B cell (primary cell): ENCODE measurements around a stretch of chr1.

DNA sequence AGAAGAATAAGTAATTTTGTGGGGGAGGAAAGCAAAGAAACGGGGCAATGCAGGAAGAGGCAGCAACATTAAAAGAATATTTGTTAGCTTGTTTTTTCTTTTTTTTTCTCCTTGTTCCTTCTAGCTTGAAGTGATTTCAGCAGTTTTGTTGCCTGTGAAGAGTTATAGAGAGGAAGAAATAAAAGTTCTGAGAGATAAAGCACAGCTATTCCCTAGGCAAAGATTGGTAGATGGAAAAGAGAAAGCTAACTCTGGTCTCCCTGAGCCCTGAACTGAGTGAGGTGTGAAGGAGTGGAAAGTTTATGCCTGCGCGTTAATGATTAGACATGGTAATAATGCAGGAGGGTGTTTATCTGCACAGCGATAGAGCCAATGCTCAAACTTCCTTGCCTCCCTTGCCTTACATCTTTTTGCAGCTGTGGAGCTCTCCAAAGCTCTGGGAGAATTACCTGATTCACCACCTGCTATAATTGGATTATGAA is 32.9 kb upstream of the CHRM3 start:
- PRO-cap, result no peak
- CAGE, long polyA plus RNA, result no peak

DNA sequence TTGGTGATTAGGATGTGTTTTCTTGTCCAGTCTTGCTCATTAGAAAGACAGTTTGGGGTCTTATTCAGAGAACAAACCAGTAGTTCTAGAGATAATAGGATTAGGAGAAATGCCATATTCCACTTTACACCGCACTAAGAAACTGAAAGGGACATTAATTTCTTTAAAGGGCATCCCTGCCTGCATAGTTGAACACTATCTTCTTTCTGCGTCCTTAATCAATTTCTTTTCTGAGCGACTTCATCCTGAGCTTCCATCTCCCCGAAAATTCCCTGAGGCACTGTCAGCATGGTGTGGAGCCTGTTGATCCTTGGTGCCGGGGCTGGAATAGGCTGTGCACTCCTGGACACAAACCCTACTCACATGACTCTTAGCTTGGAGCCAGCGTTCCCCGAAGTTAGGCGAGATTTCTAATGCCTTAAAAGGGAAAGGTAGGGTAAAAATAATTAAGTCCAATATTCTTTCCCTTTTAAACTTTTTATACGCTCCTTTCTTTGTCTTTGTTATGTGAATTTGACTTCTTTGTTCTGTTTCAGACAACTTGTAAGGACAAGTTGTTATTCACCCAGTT is 282.5 kb downstream of the CHRM3 start:
- PRO-cap, result no peak
- CAGE, long polyA plus RNA, result no peak

DNA sequence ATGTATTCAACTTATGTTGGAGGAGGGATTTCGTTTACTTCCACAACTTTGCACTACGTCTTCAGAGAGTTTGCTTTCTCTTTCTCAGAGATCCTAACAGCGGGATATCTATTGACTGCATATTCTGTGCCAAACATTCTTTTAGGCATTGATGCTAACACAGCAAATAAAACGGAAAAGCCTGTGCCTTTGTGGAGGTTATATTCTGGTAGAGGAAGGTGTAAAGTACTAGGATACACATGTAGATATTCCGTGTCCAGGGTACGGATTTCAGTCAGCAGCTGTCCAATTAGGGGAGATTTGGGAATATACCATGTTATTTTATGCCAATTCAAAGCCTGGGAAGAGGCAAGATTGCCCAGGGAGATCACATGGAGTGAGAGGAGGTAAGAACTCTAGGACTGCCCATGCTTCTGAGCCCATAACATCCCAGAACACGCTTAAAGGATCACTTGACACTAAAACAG is 303.2 kb downstream of the CHRM3 start:
- PRO-cap, result no peak
- CAGE, long polyA plus RNA, result no peak

DNA sequence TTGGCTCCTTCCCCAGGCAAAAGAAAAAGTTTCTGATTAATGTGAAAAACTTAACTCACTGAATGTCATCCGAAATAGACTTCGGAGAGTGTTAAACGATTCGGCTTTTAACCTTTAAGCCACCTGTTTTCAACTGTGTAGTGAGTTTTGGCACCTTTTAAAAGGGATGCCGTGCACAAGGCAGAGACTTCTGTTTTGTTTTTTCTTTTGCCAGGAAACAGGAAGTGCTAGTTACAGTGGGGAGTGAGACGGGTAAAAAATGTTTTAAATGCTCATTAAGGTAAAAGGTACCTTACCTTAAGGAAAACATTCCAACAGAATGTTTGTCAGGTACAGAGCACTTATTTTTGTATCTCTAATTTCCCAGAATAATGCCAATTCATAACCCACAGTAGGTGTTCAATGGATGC is 12.2 kb downstream of the CHML start:
- PRO-cap, result no peak
- CAGE, long polyA plus RNA, result no peak

DNA sequence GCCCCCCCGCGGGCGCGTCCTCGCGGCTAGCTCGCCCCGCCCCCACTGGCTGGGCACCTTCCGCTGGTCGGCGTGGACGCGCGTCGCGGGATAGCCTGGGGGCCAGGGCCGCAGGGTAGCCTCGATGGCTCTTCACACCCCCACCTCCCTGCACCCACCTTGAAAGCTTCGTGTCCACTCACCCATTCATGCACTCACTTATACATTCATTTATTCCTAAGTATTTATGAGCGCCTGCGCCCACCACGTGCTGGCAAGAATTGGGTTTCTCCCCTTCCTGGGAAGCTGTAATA is 280 bp upstream of the CHML start:
- PRO-cap, result bidirectional peak, plus-strand start at position 73 of the sequence, minus-strand start outside the sequence
- CAGE, long polyA plus RNA, result no peak

- PRO-cap, result no peak
- CAGE, long polyA plus RNA, result no peak
Measured at GRCh38 chr1:242098976-242099310, 100.0 kb upstream of the MAP1LC3C start.

DNA sequence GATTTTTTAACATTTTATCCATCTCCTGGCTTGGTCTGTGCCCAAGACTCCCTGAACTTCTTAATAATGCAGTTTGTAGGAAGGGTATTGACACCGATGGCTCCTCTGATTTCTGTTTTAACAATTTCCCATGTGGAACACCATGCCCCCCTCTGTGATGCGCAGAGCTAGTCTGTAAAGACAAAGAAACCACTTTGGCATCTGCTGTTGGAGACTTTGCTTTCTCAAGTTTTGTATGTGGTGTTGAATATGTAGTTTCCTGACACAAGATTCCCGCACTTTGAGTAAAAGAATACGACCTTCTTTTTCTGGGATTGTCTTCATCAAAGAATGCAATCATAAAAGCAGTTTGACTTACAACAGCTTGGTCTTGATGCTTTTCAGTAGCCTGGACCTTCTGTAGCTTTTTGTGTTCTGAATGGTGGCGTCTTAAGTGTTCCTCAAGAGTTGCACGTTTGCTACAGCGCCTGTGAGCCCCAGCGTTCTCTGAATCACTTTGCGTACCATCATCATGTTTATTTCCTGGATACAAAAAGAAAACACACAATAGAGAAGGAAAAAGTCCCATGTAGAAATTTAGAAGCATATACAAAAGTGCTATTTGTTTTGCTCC is 69.1 kb downstream of the CEP170 start:
- PRO-cap, result no peak
- CAGE, long polyA plus RNA, result no peak

GRCh38 chr1:243268619-243270018 is 13.3 kb downstream of the SDCCAG8 start:
- PRO-cap, result no peak
- CAGE, long polyA plus RNA, result no peak

DNA sequence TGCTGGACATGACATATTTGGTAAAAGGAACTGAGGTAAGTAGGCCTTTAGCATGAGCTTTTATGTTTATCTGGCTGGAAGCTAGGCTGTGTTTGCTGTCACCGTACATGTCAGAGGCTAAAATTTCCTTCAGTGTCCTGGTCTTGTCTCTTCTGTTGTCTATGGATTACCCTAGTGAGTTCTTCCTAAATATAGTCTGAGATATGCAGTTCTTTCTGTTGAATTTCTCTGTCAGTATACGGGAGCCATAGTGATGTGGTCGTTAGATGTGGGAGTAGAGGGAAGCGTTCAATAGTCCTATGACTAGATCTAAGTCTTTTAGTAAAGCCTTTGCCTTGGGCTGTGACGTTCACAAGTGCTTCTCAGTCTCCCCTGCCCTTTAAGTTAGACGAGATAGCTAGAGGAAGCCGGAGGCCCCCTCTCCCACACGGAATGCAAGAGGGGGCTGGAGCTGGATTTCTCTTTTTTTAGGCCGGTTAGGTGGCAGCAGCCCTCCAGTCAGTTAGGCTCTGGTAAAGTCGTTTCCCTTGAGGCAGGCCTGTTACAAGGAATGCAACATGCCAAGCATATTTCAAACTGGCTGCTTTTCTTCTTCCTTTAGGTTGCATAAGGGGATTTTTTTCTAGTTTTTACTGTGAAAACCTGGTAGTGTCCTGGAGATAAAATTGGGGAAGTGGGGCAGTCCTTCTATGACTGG is 28.5 kb downstream of the SDCCAG8 start:
- PRO-cap, result no peak
- CAGE, long polyA plus RNA, result no peak

DNA sequence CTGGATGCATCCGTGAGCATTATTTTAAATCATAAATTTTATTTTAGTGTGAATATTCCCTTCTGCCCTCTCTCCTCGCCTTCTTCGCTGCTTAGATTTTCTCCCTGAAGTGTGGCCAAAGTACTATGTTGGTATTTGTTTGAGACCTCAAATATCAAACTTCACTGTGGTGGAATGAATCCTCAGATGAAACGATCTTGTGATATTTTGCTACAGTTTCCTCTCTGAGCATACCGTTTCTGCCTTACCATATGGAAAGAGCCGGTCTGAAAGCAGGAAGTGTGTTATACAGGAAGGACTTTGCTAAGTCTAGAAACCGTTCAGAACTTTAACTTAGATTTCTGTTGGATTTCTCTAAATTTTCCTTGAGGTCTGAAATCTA is 30.5 kb downstream of the SDCCAG8 start:
- PRO-cap, result no peak
- CAGE, long polyA plus RNA, result no peak

GRCh38 chr1:243393106-243393592 is 137.3 kb downstream of the SDCCAG8 start:
- PRO-cap, result no peak
- CAGE, long polyA plus RNA, result no peak

DNA sequence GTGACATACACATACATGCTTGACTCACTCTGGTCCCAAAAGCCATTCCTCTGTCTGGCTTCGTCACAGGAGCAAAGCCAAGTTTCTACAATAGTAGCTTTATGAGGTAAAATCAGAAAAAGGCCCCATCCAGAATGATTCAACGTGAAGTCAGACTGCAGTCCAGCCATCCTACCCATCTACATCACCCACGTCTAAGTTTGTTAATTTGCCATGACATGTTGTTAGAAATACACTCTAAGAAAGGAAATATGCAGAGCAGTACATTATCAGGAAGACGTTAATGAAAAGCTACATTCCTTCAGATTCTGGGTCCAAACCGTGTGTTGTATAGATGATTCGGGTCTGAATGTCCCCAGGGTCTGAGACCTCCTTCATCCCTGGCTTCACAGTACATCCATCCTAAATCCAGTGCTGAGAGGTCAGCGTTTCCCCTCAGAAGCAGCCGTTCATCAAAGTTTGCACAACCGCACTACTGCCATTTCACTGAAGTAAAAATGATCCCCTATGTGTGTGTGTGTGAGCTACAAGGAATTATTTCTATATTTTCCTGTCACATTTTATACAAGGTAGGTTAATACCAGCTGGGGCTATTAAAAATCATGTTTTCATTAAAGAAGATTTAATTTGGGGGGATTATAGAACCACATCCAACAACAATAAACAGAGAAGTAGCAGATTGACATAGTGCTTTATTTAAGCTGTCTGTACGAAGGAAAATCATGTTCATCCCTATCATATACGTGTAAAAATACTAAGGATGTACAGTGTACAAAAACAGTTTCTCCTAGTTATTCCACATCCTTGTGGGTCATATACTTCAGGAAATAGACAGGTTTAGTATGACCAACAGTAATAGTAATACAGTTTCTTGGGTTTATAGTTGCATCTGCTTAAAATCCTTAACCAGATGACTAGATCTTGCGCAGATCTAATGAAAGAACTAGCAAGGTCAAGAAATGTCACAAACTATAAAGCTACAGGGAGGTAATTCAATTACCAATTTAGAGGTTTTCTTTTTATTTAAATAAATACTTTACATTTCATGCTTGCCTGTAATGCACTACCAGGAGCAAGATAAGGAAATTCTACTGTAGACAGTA is 245.6 kb downstream of the SDCCAG8 start:
- PRO-cap, result no peak
- CAGE, long polyA plus RNA, result no peak

GRCh38 chr1:243537611-243538053 is 281.8 kb downstream of the SDCCAG8 start:
- PRO-cap, result no peak
- CAGE, long polyA plus RNA, result no peak

DNA sequence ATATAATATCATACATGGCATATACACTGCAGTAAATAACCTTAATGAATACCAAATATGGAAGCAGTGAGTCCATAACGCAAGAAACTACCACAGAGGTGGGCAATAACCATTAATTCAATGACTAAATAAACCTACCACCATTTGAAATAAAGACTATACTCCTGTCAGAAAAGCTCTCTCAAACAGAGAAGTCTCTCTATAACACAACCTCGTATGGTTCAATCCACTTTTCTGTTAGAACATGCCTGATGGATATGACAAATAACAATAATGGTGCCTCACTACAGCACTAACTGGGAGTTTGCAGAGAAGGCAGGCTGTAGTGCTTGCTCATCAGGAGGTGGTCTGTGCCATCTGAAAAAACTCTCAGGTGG is 144.0 kb downstream of the AKT3 start:
- PRO-cap, result no peak
- CAGE, long polyA plus RNA, result no peak

- PRO-cap, result unidirectional peak, minus-strand start at chr1:244052211
- CAGE, long polyA plus RNA, result no peak
Measured at GRCh38 chr1:244052056-244052465, 978 bp downstream of the ZBTB18 start.

- PRO-cap, result no peak
- CAGE, long polyA plus RNA, result no peak
Measured at GRCh38 chr1:244089694-244090199, 38.7 kb downstream of the ZBTB18 start.

- PRO-cap, result no peak
- CAGE, long polyA plus RNA, result no peak
Measured at GRCh38 chr1:244154808-244155197, 103.7 kb downstream of the ZBTB18 start.

DNA sequence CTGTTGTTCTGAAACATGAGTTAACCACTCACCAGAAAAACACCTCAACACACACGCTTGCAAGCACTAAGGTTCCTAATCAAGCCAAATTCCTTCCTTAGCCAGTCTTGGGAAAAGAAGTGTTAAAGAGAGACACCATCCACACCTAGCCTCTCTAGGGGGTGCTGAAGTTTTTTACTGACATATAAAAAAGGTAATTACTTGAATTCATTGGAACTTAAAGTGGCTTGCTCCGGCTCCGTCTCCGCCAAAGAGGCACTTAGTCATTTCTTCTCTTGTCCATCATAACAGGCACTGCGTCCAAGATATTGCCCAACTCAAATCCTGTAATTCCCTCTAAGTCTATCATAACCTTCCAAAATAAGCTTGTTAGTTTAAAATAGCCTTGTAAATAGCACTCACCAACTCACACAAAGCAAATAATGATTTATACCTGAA is 141.0 kb upstream of the C1orf100 start:
- PRO-cap, result no peak
- CAGE, long polyA plus RNA, result no peak

DNA sequence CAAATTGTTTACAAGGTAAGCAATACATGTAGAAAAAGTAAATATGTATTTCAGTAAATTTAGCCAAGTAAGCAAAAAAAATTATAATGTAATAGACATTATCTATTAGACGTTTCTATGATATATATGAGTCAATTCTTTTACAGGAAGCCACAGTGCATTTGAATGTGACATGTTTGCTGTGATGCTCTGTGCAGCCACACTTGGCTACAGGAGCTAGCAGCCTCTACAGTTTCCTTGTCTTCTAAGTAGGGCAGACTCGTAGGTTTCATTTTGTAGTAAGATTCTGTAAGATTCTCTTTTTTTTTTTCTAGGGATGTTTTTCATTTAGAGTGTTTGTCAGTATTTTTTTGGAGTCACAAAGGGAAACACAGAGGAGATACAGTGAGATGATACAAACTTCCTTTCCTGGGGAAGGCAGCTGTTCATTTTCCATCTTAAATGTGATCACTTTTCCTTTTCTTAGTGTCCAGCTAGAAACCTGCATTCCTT is 26.9 kb upstream of the C1orf100 start:
- PRO-cap, result no peak
- CAGE, long polyA plus RNA, result no peak

DNA sequence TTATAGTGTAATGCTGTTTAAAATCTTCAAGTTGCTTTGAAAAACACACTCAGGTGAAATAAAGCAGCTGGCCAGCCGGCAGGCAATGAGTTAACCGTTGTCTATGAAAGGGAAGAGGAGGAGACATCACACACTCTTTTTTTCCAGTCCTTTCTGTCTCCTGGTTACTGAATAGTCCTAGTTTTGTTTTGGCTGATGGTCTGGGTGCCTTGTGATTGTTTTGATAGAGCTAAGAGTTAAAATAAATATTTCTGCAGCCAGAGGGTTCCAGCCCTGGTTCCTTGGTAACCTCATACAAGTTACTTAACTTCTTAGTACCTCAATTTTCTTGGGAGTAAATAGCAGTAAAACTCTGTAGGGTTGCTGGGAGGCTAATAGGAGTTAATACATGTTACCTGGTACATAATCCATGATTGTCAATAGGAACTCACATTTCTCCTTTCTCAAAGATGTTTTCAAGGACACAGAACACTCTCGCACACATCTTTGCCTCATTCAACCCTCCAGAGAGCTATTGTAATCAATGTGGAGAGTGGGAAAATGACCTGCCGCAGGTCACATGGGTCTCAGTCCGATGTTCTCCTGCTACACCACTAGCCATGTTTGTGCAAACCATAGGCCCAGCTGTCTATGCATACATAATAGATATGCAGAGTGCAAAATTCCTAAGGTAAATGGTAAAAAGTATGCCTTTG is 9.8 kb downstream of the C1orf100 start:
- PRO-cap, result no peak
- CAGE, long polyA plus RNA, result no peak